Paraaortic lymph node (tissue), 1 donor: ENCODE measurements around a stretch of chr20.

DNA sequence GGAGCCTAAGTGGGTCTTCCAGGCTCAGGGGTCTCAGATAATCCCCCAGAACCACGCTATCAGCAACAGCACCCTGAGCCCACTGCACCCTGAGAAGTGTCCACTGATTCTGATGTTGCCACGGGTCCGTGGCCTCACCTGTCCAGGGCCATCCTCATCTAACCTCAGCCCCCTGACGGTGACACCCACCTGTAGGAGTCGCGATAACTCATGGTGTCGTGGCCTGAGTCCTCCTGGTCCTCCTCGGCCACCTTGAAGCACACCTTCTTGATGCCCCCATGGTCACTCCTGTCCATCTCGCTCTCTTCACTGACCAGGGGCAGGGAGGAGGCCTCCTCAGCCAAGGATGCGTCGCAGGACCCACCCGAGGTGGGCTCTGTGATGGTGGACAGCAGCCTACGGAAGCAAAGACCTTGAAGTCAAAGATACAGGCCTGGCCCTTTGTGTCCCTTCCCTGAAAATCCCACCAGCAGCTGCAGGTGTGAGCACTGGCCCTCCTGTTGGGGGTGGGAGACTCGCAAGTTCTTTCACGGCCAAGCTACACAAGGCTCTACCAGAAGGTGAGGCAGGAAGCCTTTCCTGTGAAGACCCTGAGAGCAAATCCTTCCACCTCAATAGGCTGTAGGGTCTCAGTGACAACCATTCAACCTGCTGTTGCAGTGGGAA, 182.0 kb downstream of the PREX1 start:
- PRO-cap, result no peak

DNA sequence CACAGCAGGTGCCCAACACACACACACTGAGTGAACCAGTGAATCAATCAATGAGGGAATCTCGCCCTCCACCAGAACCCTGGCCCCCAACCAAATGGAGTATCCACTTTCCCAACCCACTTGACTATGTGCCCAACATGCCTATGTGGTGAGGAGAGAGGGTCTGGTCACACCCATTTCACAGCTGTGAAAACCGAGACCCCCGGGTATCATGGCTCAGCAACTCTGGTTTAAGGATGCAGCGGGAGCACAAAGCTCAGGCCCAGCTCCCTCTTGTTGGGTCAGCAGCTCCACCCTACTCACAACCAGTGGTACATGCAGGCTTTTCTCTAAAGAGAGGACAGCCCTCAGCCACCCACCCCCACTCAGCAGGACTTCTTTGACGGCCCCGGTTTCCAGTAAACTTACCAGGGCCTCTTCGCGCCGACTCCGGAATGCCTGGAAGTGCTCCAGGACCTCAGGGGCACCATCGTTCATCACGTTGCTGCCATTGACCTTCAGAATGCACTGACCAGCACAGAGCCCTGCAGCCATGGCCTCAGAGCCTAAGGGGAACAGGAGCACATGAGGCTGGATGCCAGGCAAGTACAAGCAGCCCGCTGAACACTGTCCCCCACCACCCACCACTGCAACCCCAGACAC, 174.7 kb downstream of the PREX1 start:
- PRO-cap, result no peak

DNA sequence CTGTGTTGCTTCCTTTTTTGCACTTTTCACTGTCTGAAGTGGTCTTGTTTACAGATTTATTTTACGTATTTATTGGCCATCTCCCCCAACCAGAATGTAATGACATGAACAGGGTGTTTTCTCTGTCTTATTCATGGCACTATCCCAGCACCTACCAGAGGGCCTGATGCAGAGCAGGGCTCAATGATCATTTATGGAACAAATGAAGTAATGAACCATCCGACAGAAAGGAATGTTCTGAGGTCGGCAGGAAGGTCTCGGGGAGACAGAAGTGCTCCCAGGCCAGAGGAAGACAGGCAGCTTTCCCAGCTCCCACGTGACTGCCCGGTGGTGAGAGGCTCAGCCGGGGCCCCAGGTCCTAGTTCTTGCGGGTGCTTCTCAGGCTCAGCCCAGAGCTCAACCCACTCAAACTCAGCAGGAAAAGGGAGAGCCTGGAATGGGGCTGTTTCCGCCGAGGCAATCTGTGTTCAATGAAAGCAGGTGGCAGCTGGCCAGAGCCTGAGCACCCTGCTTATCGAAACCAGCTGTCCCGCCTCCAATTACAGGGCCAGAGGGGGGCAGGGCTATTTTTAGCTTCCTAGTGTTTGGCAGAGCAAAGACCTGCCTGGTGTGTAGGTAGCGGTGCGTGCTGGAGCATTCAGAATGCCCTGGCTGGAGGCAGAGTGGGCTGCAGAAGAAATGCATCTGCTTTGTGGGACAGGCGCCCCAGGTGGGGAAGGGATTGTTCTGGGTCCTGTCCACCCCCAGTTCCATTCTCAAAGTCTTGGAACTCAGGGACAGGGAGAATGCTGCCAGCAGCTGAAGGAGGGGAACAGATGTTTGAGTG, 145.2 kb downstream of the PREX1 start:
- PRO-cap, result no peak

DNA sequence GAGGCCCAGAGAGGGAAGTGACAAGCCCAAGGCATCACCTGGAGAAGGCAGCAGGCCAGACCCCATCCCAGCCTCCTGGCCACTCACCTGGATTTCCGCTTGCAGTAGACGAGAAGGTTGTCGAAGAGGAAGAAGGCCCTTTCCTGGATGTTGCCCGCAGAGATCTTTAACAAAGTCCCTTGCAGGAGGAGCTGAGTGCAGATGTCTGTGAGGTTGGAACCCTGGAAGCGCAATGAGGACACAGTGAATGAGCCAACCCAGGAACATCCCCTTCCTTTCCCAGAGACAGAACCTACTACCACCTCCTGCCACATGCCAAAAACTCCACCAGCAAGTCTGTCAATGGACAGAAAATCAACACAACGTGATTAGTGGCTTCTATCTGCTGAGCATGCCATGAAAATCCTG, 127.1 kb downstream of the PREX1 start:
- PRO-cap, result no peak

GRCh38 chr20:48826776-48827761, 730 bp downstream of the PREX1 start:
- PRO-cap, result unidirectional peak, plus-strand start at chr20:48827018

- PRO-cap, result no peak
Observed at GRCh38 chr20:48933009-48933639, 11.6 kb downstream of the ARFGEF2 start.

- PRO-cap, result no peak
Observed at GRCh38 chr20:48965212-48966276, 44.0 kb downstream of the ARFGEF2 start.

DNA sequence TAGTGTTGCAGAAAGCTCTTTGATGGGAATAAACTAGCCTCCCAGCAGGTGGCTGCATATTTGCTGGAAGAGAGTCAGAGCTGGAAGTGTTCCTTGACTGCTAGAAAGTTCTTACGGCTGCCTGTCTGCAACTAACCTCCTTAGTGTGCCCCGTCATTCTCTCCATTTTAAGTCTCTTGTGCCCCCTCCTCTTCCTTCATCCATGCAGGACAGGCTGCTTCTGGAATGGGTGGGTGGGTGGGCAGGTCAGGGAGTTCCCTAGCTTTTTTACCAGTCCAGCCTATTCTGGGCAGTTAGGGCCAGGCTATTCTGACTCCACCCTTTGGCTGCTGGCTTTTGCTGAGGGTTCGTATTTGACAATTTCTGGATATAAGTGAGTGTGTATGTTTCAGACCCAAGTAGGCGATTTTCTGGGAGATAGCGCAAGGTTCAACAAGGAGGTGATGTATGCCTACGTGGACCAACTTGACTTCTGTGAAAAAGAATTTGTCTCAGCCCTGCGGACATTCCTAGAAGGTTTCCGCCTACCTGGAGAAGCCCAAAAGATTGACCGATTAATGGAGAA, 61.0 kb upstream of the CSE1L start:
- PRO-cap, result no peak

DNA sequence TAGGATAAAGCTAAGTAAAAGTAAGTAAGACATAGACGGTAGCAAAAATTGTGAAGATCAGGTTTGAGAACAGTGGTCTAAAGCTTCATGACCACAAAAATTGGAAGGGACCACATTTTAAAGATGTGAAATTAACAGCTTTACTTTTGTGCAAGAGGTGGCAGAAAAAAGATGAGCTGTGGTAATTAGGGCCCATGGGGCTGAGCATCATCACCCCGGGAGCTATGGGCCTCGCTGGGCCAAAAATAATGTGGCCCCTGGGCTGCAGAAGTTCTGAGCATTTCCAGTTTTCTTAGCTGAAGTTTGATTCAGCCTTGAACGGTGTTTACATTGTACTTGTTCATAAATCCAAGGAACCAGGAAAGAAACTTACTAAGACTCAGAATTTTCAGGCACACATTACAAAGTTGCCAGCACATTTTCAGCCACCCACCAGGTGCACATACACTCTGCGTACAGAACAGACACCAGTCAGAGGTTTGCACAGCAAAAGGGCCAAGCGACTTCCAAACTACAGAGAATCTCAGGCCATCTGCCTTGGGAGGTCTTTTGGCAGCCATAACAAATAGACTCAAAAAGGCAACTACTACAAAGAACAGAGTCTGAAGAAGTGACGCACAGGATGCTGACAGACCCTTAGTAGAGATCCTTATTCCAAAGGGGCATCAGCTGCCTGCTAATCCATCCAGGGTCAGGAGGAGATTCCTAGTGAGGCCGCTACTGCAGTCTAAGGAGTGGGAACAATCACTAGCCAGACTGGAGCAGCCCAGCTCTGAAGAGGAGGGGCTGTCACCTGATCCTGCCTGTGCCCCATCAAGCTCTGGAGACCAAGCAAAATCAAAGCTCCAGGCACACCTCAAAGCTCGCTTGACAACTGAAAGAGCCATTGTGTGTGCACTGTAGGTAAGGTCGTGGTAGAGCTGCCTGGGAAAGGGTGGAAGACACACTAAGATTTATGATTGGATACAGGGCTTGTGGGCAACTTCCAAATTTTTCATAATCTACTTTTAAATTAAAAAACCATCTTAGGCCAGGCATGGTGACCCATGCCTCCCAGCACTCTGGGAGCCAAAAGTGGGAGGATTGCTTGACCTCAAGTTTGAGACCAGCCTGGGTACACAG, 57.9 kb downstream of the CSE1L start:
- PRO-cap, result no peak

DNA sequence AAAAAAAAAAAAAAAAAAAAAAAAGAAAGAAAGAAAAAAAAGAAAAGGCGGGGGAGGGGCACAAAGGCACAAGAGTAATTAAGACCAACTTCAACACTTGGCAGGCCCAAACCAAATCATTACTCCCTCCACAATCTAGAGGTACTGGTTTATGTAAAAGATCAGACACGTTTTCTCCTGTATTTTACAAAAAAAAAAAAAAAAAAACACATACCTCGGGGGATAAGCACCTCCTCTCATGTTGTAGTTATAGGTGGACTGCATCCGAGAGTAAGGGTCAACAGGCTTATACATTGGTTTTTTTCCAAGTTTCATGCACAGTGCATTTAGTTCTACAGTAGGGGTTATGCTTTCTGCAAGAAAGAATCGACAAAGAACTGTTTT, 34.4 kb downstream of the STAU1 start:
- PRO-cap, result no peak

GRCh38 chr20:49230572-49231245, 11.5 kb downstream of the DDX27 start:
- PRO-cap, result unidirectional peak, plus-strand start at chr20:49230860

DNA sequence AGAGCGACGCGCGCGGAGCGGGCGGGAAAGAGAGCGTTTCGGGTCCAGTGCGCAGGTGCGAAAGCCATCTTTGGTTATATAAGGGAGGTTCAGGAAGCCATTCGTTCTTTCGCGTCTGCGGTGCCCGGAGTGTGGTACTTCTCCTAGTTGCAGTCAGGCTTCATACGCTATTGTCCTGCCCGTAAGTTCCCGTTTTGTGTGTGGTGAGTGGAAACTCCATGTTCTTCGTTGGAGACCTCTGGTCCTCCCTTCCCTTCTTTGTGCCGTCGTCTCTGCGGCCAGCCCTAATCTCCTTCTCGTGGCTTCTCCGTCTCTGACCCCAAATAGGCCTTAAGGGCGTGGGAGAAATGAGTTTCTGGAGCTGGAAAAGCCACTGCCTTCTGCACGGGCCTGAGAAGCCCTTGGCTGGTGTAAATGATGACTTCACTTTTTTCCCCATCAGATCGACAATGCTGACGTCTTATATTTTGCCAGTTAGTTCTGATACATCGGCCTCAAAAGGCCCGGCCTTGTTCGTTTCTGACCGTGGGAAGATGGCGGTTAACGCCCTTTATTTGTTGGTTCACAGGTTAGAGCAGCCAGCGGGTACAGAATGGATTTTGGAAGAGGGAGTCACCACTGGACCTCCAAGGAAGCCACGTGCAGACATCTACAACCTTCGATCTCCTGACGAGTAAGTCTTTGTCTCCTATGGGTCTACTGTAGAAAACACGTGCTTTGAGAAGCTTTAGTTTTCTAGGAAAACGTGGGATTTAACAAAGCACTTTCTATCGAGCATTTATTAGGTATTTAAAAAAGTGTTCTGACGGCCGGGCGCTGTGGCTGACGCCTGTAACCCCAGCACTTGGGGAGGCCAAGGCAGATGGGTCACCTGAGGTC, 918 bp upstream of the ZNFX1 start:
- PRO-cap, result bidirectional peak, plus-strand start at position 107 of the sequence, minus-strand start outside the sequence

- PRO-cap, result no peak
Observed at GRCh38 chr20:49282999-49283974, 5.4 kb upstream of the ZNFX1 start.

GRCh38 chr20:49356494-49357084, 78.7 kb upstream of the ZNFX1 start:
- PRO-cap, result no peak

- PRO-cap, result no peak
Observed at GRCh38 chr20:49369315-49370160, 91.7 kb upstream of the ZNFX1 start.

- PRO-cap, result no peak
Observed at GRCh38 chr20:49394314-49394788, 88.1 kb downstream of the KCNB1 start.

DNA sequence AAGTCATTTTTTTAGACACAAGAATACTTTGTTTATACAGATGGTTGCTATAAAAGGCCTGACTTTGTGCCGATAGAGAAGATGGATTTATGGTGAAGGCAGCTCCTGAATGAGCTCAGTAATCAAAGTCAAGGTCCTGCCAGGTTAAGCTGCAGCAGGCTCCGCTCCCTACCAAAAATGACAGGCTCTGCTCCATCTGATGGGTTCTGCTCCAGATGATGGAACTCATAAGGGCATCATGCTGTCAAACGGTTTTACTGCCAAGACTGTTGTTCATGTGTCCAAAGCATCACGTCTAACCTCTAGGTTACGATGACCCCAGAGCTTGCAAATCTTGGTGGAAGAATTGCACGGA, 19.1 kb upstream of the PTGIS start:
- PRO-cap, result no peak

DNA sequence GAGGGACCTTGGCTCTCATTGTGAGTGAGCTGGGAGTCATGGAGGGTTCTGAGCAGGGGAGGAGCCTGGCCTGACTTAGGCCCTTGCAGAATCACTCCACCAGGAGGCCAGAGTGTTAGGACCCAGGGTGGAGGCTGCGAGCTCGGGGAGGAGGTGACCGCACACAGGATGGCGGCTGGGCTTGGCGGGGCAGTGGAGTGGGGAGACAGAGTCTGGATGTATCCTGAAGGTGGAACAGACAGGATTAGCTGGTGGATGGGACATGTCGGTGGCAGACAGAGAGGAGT, 42.7 kb upstream of the PTGIS start:
- PRO-cap, result no peak

DNA sequence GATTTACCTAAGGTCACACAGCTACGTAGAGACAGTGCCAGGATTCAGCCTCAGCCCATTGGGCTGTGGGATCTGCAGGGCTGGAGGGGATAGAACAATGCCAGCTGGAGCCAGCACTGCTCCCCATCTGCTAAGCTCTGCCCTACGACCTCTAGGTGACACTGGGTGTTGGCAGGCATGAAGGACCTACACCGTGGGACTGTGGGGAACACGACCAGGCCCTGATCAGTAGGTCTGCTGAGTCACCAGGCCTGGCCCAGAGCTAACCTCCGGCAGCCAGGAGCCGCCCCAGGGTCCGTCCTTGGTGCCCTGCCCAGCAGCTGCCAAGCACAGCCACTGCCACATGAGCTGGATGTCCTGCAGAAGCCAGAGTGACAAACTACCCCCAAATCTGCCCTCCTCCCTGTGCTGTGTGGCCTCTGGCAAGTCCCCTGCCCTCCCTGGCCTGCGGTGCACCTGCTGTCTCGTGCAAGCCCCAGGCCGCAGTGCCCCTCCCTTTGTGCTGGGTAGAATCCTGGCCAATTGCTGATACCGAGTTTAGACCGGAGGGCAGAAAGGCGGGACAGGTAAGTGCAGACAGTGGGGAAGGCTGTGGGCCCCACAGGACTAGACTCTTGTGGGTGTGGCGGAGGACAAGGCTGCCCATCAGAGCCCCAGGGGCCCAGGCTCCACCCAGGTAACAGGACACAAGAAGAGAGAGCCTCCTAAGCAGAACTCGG, 47.7 kb upstream of the PTGIS start:
- PRO-cap, result no peak

DNA sequence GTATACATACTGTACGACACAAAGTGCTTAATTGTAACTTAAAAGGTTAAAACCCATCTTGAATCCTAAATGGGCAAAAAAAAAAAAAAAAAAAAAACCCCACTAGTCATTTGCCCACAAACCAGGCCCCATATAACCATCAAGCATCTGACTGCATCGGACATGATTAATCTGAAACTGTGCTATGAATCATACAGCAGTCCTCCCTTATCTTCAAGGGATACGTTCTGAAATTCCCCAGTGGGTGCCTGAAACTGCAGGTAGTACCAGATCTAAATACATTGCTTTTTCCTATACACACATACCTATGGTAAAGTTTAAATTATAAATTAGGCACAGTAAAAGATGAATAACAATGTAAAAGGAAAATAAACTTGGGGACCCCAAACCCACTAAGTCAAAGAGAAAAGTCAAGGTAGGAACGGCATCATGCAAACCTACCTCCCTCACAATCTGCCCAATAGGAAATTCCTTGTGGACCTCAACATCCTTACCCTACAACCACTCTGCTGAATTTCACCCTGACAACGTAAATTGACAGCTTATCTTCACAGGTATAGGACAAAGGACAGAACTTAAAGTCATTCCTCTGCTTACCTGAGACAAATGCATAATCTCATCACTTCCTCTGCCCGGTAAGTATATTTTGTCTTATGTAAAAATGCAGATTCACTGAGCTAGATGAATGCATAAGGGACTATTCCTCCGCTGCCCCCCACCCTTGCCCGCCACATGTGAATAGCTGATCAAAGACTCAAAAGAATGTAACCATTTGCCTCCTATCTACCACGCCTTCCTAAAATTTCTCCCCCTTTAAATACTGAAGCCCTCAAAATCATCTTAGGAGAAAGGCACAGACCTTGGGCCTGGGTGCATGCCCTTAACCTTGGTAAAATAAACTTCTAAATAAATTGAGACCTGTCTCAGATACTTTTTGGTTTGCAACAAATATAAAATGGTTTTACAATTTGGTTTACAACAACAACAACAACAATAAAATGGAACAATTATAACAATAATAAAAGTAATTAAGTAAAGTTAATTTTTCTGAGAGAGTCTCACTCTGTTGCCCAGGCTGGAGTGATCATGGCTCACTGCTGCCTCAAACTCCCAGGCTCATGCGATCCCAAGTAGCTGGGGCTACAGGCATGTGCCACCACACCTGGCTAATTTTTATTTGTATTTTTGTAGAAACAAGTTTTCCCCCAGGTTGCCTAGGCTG, 14.0 kb downstream of the B4GALT5 start:
- PRO-cap, result no peak